Left lung (tissue), 1 donor: Measurements from ENCODE around the genes ACO1 and SMU1.

DNA sequence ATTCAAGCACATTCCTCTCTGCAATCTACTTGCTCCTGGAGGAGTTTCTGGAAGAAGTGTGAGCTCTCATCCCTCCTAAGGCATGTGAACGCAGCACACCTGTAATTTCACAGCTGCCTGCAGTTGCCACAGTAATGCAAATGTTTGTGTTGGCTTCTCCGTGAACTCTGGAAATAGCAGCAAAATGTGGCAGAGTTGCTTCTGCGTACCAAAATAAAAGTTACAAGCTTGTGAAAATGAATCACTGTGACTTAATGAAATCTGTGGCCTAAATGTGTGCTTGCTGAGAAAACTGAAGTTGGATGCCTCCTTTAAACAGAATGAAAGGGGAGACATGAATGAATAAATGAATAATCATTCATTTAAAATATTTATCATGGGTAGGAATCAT, 89.9 kb upstream of the EQTN start:
- PRO-cap: no peak

DNA sequence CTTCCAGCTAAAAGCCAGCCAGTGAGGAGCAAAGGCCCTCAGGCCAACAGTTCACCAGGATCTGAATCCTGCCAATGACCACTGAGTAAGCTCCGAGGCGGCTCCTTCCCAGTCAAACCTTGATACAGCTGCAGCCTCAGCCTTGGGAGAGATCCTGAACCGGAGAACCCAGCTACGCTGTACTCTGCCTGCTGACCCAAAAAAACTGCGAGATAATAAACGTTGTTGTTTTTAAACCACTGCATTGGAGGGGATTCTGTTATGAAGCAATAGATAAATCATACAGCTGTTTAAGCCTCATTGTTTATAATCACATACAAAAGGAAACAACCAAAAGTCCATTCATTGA, 49.0 kb upstream of the IFNK start:
- PRO-cap: no peak

DNA sequence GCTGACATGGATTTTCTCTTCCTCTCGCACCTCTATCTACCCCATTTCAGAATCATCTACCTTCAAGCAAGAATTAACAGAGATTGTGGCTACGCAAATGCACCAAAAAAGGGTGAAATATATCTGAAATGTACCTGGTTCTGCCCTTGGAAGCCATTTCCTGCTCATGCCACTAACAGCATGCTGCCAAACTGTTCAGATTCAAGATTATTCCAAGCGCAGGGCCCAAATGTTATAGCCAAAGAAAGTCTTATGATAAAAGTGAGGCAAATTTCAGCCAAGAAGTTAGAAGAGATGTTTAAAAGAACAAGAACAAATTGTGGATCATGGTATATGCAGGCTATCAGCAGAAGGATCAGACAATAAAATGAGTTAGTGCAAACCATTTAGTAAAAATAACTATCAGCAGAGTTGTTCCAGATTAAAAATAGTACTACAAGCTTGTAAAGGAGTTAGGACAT, 1.9 kb downstream of the IFNK start:
- PRO-cap: no peak

GRCh38 chr9:27531442-27531792, 1.8 kb upstream of the MOB3B start:
- PRO-cap: no peak

GRCh38 chr9:27601232-27601867, 28.1 kb upstream of the C9orf72 start:
- PRO-cap: no peak

DNA sequence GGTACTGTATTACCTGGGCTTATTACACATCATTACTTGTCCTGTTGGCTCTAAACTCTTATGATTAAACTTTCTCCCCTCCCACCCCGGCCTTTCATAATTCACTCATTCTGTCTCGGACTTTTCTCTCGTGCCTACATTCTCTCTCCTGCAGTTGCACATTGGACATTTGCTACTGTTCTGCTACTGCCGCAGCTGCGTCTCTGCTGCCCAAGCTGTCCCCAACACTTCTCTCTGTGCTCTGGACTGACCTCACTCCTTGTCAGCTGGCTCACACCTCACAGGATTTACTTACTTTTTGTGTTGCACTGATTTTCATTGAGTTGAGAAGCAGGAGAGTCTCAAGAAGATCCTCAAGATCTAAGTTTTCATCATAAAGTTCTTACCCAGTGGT, 53.2 kb upstream of the C9orf72 start:
- PRO-cap: no peak

GRCh38 chr9:29450294-29451135, 237.1 kb upstream of the LINGO2 start:
- PRO-cap: no peak

DNA sequence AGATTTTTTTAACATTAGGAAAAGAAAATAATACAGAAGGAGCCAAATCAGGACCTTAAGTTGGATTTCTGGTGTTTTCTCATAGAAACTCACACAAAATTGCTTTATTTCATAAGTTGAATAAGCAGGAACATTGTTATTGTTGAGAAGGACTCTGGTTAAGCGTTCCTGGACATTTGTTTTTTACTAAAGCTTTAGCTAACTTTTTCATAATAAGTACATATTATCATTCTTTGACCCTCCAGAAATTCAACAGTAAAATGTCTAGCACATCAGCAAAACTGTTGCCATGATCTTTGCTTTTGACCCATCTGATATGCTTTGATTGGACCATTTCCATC, 319.4 kb upstream of the LINGO2 start:
- PRO-cap: no peak

DNA sequence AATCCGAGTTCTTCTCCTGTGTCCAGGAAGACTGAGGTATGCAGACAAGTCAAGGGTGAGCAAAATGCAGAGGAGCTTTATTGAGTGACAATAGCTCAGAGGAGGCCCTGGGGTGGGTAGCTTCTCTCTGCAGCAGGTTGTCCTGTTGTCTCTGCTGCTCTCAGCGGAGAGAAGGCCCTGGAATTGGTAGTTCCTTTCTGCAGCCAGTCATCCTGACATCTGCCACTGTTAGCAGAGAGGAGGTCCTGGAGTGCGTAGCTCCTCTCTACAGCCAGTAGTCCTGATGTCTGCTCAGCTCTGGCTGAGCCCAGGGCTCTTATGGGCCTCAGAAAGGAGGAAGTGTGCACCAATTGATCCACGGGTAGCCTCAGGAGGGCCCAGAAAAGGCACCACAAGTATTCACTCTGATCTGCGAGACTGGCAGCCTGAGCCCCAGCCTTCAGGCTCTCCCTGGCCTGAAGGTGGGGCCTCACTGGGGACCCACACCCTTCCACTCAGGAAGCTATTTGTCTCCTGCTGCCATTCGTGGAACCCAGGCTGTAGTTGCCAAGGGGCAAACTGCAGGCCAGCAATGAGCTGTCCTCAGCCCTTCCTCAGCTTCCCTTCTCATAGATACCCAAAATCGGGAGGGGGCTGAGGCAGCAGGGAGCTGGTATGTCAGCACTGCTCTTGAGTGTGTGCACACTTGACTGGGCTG, 1049.6 kb upstream of the ACO1 start:
- PRO-cap: no peak

DNA sequence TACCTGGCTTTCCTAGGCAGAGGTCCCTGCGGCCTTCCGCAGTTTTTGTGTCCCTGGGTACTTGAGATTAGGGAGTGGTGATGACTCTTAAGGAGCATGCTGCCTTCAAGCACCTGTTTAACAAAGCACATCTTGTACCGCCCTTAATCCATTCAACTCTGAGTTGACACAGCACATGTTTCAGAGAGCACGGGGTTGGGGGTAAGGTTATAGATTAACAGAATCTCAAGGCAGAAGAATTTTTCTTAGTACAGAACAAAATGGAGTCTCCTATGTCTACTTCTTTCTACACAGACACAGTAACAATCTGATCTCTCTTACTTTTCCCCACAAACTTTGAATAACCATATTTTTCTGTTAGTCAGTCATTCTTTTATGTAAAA, 750.9 kb upstream of the ACO1 start:
- PRO-cap: no peak

- PRO-cap: bidirectional peak, plus-strand start at chr9:32384235, minus-strand start at chr9:32384190; bidirectional peak, plus-strand start at chr9:32384697, minus-strand start at chr9:32384481
These were observed at the start of gene ACO1 for GRCh38 chr9:32383784-32384779. Gene ACO1, plus strand, starts transcription at chr9:32384643.

GRCh38 chr9:32541625-32542487, 10.3 kb upstream of the SMIM27 start:
- PRO-cap: no peak

GRCh38 chr9:32550105-32550461, 2.0 kb upstream of the SMIM27 start:
- PRO-cap: no peak

DNA sequence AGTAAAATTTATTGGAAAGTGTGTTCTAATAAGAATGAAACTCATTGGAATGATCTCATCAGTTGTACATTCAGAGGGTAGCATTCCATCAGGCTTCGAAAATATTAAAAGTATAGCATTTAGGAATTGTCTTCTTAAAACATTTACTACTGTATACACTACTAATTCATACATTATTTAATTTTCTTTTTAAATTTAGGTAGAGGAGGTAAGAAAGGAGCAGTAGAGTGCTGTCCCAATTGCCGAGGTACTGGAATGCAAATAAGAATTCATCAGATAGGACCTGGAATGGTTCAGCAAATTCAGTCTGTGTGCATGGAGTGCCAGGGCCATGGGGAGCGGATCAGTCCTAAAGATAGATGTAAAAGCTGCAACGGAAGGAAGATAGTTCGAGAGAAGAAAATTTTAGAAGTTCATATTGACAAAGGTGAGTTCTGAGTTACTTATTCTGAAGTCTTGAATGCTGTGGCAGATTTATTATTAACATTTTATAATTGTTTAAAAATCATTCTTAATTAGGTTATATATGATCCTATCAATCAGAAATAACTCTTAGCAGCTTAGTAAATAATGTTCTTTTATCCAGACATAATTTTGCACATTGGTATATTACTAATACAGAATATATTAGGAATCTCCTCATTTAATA, 5.3 kb downstream of the DNAJA1 start:
- PRO-cap: no peak

DNA sequence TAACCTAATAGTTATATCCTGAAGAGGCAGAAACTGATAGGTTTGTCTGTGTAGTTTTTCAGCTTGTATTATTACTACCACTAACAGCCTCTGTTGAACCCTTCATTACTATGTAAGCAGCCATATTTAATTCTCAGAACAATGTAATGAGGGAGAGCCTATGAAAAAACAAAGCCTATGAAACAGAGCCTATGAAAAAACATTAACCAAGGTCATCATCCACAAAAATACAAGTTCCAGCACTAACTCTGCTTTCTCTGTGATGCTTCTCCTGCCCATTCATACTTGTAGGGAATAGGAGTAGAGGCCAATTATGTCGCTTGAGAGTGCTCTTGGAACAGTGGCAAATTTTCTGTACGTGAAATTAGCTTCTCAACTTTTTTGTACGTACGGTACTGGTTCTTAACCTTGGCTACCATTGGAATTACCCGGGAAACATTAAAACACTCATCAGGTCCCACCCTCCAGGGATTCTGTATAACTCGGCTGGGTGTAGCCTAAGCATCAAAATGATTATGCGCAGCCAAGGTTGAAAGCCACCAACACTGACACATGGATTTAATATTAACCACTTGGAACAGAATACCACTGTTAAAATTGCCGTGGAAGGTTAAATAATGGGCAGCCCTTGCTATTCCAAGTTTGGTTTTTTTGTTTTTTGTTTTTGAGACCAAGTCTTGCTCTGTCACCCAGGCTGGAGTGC, 17.3 kb downstream of the DNAJA1 start:
- PRO-cap: no peak

GRCh38 chr9:33075649-33076980, at the start of gene SMU1:
Gene SMU1, minus strand, starts transcription at chr9:33076674.
- PRO-cap: bidirectional peak, plus-strand start at chr9:33076854, minus-strand start at chr9:33076646

GRCh38 chr9:33137911-33139061, 28.9 kb downstream of the B4GALT1 start:
- PRO-cap: no peak

DNA sequence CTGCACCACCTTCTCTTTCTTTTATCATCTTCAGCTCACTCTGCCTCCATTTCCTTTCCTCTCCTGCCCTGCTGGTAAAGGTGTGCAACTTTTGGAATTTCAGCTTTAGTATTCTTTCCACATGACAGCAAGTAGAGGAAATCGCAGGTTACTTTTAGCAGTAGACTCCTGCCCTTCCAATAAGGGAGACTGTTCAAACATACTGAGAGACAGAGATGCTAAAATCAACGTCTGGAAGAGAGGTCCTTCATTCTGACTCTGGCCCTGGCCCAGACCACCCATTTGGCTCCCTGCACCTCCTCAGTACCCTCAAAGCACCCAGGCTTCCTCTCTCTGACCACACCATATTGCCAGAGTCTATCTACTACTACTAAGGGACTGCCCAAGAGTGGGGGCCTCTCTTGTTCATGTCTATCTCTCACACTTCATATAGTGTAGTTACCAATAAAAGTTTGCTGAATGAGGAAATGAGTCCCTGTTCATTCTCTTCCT, 8.7 kb downstream of the B4GALT1 start:
- PRO-cap: no peak

DNA sequence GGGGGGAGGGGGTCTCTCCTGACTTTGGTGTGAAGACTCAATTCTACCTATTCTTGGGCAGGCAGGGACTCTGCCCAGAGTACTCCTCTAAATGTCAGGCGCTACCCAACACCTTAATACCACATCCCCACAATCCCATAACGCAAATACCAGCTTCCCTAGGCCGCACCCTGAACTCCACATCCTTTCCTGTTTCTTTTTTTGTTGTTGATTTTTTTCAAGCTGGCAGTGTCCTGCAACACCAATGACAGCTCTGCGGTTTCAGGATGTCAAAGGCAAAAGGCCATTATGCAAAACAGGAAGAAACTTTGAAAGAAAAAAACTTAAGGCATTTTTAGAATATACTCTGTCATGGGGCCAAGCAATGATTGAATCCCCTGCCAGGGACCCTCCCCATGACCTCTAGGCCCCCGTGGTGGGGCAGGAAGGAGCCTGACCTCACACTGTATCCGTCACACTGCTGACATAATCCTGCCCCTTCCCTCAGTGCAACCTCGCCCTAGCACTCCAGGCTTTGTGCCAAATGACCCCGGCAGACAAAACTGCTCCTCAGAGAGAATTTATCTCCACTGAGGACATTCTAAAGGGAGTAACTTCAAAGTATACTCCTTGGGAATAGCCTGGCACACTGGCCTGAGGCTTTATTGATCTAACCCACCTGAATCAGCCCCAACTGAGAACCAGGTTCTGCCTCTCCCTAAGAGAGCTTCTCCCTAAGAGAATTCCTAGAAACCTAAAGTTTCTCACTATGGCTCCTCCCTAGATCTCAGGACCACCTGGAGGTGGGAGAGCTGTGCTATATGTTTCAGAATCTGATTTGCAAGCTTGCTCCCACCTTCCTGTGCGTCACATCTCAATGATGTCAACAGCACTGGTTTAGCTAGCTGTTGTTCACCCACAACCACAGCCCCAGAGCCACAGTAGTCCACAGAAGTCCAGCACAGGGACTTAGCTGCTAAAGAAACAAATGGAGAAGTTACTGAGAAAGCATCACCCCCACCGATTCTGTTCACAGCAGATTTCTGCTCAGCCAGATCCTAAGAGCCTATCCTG, 7.9 kb downstream of the B4GALT1 start:
- PRO-cap: bidirectional peak, plus-strand start at position 912 of the sequence, minus-strand start at position 929 of the sequence

DNA sequence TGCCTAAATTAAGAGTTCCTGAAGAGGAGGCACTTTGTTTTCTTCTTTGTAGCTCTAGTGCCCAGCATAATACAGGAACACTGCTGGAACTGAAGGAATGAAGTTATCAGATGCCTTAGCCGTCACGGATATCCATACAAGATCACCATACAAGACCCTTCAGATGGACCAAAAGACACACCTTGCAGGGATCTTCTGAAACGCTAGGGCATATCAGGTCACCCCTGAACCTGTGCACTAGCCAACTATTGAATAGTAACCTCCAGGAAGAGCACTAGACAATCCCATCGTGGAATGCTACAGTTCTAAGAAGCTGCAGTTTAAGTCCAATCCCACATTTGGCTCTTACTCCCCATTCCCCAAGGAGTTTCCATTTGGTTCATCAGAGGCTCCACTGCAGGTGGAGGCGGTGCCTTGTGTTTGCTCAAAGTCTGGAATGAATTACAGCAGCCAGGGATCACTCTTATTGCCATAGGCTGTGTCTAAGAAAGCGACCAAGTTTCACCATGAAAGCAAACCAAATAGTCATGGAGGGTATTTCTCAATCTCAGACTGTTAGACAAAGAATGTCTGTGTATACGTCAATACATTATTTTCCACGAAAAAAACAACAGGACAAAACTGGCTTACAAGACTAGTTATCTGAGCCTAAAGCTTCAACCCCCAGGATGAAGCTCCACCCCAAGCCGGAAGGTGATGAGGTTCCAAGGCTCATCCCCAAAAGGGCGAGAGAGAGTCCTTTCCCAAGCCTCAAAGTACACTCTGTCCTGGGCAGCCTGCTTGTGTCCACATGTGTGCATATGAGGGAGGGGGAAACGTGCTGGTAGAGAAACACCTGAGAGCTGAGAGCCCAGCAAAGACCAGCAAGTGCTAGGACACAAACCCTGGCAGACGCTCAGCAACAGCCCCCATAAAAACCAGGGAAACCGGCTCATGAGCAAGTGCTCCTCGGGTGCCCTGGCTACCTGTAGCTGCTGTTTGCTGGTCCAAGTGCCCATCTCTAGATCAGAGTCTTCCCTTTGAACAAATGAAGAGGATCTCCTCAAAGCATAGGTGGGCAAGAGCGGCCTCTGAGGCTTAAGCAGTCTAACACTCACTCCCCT, 4.4 kb downstream of the B4GALT1 start:
- PRO-cap: unidirectional peak, minus-strand start at position 438 of the sequence